ENCODE measurements around a stretch of chr15.

- PRO-cap, result no peak
These were observed 134.2 kb upstream of the LIPC start for GRCh38 chr15:58297523-58297959.

- PRO-cap, result no peak
These were observed 15.8 kb downstream of the LIPC start for GRCh38 chr15:58447519-58448147.

GRCh38 chr15:58462426-58463113, 30.8 kb downstream of the LIPC start:
- PRO-cap, result no peak

DNA sequence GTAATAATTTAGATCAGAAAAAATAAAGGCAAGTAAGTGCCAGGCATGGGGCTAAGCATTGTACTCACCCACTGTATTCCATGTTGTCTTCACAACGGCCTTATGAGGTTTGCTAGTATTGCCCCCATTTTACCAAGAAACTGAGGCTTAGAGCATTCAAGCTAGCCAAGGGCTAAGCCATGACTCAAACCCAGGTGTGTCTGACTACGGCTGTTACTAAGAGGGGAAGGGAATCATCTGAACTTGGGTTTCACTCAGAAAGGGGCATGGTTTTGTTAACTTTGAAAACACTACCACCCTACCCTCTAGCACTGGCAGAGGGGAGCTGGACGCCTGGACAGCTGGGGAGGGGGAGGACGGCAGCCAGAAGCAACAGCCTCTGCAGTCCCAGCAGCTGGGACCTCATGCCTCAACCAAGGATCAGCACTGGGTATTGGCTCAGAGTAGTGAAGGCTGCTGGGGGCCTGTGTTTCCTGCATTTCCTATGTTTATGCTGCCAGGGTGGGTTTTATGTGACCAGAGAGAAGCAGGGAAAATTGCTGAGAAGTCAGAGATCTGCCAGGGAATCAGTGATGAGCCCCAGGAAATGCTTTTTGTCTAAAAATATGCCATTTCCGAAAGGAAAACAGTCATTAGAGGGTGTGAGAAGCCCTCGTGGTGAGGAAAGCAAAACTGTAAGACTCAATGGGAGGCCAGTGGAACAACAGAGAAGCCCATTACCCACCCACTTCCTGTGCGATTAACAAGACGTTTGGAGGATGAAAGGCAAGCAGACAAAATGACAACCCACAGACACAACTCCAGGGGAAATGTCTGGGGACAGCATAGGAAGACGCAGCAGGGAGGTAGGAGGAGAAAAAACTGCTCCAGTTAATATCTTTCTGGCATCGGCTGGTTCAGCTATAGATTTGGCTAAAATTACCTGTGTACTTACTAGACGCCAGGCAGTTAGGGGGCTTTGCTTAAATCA, 41.2 kb downstream of the LIPC start:
- PRO-cap, result no peak

- PRO-cap, result no peak
These were observed 89.7 kb downstream of the LIPC start for GRCh38 chr15:58521280-58522062.

- PRO-cap, result unidirectional peak, minus-strand start at chr15:58772045; unidirectional peak, minus-strand start at chr15:58772118
These were observed 771 bp downstream of the MINDY2 start for GRCh38 chr15:58771930-58772216.

DNA sequence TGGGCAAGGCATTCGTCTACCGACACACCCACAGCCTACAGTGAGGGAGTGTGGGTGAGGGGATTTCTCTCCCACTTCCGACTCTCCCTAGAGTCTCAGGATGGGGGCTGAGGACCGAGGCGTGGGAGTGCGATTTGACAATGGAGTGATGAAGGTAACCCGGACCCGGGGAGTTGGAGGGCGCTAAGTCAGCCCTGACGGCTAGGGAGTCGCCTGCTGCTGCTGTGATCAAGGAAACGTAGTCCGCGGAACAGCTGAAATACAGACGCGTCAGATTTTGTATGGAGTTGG, 734 bp downstream of the RNF111 start:
- PRO-cap, result no peak

GRCh38 chr15:58990895-58991710, 3.6 kb downstream of the RNF111 start:
- PRO-cap, result no peak

- PRO-cap, result no peak
These were observed 38.3 kb upstream of the CCNB2 start for GRCh38 chr15:59066506-59067249.

- PRO-cap, result no peak
These were observed 29.3 kb upstream of the LDHAL6B start for GRCh38 chr15:59177247-59177899.

DNA sequence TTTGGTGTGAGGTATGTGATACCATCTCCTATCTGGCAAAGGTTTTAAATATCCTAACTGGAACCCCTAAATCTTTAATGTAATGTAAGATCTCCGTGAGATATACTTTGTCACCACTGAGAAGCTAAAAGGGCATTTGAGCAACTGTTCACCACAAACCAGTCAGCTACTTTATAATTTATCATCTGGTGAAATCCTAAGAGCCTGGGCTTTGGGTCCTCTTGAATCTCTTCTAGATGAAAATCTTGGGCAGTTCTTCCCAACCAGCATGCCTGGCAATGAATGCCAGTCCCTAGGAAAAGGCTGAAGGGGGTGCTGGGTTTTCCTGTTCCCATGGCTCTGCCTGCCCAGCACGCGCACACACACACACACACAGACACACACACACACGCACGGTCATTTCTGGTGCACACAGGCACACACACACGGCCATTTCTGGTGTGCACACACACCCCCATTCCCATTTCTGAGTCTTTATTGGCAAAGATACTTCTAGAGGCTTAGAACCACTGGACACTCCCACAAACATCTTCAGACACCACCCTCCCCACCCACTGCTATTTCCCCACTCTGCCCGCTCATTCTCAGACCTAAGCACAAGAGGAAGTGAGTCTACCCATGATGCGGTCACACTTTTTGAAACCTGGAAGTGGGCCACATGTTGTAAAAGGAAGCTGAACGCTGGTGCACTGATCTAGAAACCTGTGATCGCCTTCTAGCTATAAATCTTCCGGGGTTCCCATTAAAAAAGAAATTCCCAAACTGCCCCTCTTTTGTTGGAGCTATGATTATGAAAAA, 72.5 kb downstream of the MYO1E start:
- PRO-cap, result bidirectional peak, plus-strand start at position 599 of the sequence, minus-strand start at position 468 of the sequence

DNA sequence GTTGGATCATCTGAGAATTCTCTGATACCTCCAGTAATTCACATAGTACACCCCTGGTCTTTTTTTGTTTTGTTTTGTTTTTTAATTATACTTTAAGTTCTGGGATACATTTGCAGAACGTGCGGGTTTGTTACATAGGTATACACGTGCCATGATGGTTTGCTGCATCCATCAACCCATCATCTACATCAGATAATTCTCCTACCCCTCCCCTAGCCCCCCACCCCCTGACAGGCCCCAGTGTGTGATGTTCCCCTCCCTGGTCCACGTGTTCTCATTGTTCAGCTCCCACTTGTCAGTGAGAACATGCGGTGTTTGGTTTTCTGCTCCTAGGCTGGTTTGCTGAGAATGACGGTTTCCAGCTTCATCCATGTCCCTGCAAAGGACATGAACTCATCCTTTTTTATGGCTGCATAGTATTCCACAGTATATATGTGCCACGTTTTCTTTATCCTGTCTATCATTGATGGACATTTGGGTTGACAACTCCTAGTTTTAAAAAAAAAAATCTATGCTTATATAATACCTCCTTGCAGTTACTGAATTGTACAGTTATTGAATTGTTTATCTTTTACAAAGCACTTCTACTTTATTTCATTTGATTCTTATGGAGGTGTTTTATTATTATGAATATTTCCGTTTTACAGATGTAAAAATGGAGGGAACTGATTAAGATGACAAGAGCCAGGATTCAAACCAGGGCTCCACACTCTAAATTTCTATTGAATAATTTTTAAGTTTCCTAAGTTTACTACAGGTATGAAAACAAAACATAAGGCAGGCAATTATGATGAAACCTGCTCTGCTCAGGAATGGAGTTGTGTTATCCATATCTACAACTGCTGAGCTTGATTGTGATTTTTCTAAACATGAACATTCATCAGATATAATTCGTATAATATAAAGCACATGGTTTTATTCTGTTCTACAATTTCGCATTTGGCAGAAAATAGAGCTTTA, 35.9 kb downstream of the MYO1E start:
- PRO-cap, result no peak

DNA sequence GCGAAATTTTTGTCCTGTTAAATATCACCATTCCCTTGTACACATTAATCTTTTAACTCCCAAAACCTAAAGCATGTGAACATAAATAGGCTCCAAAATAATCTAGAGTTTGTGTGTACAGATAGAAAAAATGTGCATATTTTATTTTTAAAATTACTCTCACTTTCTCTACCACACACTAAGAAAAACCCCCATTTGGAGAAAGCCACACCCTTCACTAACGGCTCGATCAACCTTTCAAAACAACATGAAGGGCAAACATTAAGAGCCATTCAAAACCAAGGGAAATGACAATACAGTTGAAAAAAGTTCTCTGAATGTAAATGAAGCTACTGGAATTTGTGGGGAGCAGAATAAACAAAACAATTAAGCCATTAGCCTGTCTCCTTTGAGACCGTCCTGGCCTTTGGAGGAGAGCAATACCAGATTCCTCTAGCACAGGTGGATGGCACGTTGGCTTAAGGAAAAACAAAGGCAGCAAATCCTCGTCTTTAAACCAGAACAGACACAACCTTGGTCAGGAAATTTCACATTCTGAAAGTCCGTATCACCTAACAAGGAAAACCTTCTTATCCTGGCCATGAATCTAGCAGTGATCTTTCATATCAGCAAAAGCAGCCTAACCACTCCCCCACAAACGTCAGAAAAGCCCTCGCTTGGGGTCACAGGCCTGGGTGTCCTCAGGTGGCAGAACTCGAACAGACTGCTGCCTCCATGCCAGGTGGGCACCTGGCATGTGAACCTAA, 18.7 kb downstream of the MYO1E start:
- PRO-cap, result no peak

DNA sequence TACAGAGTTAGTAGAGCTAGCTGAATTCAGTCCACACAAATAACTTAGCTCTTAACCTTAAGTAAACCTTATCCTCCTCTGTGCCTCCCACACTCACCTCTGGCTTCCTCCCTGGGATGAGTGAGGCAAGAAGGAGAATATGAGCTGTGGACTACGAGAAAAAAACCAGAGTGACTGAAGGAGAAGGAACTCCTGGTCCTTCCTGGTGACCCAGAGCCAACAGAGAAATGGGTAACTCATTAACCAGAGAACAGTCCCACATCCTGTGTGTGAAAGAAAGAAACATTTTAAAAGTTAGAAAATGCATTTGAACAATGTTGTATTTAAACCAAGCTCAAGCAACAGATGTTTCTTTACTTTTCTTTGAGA, 27.6 kb upstream of the FAM81A start:
- PRO-cap, result unidirectional peak, plus-strand start at position 168 of the sequence

DNA sequence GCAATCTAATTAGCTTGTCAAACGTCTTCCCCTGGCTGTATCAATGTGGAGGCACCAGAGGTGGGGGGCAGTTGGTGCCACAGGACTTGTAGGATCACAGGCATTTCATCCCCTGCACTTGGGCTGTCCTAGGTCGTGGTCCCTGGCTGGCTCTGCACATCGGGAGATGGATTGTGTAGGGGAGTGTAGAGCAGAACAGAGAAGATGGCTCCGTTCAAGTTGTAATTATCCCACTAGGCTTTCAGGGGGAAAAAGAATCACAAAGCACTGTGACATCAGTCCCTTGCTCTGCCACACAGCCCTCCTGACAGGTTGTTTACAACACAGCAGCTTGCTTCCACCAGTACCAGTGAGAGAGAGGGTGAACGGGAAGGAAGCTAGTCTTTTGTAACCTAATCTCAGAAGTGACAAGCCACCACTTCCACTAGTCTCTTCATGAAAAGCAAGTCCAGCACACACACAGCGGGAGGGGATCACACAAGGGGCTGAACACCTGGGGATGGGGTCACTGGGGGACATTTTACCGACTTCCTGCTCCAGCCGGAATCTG, 86.2 kb downstream of the FAM81A start:
- PRO-cap, result no peak

- PRO-cap, result no peak
These were observed 3.5 kb downstream of the GCNT3 start for GRCh38 chr15:59614913-59615559.

- PRO-cap, result unidirectional peak, minus-strand start at chr15:59689952
These were observed 769 bp upstream of the BNIP2 start for GRCh38 chr15:59689713-59690465.

DNA sequence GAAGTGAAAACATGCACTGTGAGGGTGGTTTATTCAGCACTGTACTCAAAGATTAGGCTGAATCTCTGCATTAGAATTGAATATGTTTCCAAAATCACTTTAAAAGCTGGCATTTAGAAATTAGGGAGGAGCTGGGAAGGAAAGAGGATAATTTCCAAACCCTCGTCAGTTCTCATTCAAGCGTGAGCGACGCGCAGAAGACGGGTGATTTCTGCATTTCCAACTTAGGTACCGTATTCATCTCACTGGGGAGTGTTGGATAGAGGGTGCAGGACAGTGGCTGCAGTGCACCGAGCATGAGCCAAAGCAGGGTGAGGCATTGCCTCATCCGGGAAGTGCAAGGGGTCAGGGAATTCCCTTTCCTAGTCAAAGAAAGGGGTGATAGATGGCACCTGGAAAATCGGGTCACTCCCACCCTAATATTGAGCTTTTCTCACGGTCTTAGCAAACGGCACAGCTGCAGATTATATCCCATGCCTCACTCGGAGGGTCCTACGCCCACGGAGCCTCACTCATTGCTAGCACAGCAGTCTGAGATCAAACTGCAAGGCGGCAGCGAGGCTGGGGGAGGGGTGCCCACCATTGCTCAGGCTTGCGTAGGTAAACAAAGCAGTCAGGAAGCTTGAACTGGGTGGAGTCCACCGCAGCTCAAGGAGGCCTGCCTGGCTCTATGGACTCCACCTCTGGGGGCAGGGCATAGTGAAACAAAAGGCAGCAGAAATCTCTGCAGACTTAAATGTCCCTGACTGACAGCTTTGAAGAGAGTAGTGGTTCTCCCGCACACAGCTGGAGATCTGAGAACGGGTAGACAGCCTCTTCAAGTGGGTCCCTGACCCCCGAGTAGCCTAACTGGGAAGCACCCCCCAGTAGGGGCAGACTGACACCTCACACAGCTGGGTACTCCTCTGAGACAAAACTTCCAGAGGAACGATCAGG, 114.4 kb upstream of the BNIP2 start:
- PRO-cap, result no peak

DNA sequence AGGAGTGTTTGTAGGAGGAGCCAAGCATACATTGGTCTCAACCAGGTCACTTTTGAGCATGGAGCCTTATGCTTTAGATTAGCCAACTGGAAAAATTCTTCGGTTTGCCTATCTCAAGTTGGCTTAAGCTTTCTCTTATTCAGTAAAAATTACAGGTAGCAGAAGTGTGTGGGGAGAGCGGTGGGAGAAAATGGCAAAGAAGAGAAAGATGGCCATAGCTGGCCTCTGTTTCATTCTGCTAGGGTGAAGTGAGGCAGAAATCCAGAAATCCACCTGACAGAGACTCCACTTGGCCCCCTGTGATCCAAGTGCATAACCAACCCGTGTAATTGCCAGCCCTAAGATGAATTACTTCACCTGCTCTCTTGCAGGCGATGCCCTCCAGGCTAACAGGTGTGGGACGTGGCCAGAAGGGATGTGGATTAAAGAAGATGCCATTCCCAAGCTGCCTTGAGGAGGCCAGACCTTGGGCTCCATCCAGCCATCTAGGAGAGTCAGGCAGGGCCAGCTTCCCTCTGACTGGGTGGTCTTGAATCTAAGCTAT, 154.4 kb upstream of the BNIP2 start:
- PRO-cap, result no peak

- PRO-cap, result no peak
These were observed 43.8 kb downstream of the ANXA2 start for GRCh38 chr15:60353902-60354428.

All from trachea (tissue), 1 donor.